Metastatic Breast Carcinoma in the Ovary (tissue), 3 donors: Measurements from ENCODE around the gene SP8.

DNA sequence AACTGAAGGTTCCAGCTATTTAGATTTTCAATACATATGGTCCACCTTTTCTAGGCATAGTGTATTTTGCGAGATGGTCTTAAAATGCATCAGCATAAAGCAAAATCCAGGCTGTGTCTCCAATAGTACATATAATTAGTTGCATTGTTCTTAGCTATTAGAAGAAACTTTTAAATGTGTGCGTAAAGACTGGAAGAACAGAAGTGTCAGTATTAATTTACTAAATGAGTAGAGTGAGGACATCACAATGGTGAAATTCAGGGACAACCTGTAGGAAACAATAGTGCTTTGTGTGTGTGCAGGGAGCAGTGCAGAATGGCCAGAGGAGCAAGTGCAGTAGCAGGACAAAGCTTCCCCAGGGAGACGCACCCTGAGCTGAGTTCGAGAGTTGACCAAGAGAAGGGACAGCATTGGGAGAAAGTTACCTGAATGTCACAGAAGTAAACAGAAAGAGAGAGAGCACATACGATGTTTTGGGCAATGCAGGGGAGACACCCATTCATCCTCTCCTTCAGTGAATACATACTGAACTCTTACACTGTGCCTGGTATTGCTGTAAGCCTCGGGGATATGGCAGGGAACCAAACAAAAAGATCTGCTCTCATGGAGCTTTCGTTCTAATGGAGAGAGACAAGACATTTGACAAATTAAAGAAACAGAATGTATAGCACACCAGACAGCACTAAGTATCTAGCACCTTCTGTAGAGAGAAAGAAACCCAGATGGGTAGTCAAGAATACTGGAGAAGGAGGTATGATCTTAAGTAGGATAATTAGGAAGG, 13.8 kb downstream of the ITGB8 start:
- PRO-cap, 3 experiments = no peak in any of the 3 experiments

GRCh38 chr7:20438420-20439064, 107.8 kb downstream of the ITGB8 start:
- PRO-cap, 3 experiments = no peak in any of the 3 experiments

- PRO-cap, 3 experiments = no peak in any of the 3 experiments
Measured at GRCh38 chr7:20784655-20785298, 1.9 kb downstream of the SP8 start.

- PRO-cap, 3 experiments = no peak in any of the 3 experiments
Measured at GRCh38 chr7:20786435-20787353, at the start of gene SP8. Gene SP8, minus strand, starts transcription at chr7:20786886.

DNA sequence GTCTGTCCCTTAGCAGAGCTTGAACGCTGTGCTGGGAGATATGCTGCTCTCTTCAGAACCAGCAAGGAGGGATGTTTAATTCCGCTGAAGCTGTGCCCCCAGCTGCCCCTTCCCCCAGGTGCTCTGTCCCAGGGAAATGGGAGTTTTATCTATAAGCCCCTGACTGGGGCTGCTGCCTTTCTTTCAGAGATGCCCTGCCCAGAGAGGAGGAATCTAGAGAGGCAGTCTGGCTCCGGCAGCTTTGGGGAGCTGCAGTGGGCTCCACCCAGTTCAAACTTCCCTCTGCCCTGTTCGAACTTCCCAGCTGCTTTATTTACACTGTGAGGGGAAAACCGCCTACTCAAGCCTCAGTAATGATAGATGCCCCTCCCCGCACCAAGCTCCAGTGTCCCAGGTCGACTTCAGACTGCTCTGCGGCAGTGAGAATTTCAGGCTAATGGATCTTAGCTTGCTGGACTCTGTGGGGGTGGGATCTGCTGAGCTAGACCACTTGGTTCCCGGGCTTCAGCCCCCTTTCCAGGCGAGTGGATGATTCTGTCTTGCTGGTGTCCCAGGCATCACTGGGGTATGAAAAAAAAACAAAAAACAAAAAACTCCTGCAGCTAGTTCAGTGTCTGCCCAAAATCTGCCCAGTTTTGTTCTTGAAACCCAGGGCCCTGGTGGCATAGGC, 83.0 kb upstream of the SP4 start:
- PRO-cap, 3 experiments = no peak in any of the 3 experiments

- PRO-cap, 3 experiments = no peak in any of the 3 experiments
Measured at GRCh38 chr7:21352899-21353376, 74.9 kb upstream of the SP4 start.

DNA sequence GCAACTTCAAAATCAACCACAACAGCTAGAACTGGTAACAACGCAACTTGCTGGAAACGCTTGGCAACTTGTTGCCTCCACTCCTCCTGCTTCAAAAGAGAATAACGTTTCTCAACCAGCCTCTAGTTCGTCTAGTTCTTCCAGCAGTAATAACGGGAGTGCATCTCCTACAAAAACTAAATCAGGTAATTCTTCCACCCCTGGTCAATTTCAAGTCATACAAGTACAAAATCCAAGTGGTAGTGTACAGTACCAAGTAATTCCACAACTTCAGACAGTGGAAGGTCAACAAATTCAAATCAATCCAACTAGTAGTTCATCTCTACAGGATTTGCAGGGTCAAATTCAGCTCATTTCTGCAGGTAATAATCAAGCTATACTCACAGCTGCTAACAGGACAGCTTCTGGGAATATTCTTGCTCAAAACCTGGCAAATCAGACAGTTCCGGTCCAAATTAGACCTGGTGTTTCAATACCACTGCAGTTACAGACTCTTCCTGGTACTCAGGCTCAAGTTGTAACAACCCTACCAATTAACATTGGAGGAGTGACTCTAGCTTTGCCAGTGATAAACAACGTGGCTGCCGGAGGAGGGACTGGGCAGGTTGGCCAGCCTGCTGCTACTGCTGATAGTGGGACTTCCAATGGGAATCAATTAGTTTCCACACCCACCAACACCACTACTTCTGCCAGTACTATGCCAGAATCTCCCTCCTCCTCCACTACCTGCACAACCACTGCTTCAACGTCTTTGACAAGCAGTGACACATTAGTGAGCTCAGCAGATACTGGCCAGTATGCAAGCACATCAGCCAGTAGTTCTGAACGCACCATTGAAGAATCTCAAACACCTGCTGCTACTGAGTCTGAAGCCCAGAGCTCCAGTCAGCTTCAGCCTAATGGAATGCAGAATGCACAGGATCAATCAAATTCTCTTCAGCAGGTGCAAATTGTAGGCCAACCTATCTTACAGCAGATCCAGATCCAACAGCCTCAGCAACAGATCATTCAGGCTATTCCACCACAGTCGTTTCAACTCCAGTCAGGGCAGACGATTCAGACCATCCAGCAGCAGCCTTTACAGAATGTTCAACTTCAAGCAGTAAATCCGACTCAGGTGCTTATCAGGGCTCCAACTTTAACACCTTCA, 1.9 kb downstream of the SP4 start:
- PRO-cap, 3 experiments = no peak in any of the 3 experiments

GRCh38 chr7:21617294-21617444, 74.3 kb downstream of the DNAH11 start:
- PRO-cap, 3 experiments = no peak in any of the 3 experiments

GRCh38 chr7:21850865-21851383, 94.8 kb downstream of the CDCA7L start:
- PRO-cap, 3 experiments = no peak in any of the 3 experiments

- PRO-cap, 3 experiments = peak in 3 of 3 experiments; most common plus-strand start chr7:21944822 (in 3); most common minus-strand start chr7:21944748 (in 2)
Measured at GRCh38 chr7:21944485-21945027, 1.1 kb downstream of the CDCA7L start.

- PRO-cap, 3 experiments = no peak in any of the 3 experiments
Measured at GRCh38 chr7:21972087-21972483, 26.4 kb upstream of the CDCA7L start.

DNA sequence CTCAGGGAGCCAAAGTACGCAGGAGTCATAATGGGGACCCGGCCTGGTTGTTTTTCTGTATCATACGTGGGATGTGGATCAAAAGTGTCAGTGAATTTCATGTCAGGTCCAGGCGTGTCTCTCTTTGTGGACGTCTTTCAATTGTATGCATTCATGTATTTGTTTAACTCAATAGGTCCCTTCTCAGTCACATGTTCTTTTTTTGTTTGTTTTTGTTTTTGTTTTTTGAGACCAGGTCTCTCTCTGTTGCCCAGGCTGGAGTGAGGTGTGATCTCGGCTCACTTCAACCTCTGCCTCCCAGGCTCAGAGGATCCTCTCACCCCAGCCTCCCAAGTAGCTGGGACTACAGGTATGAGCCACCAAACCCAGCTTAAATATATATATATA, 158.7 kb upstream of the CDCA7L start:
- PRO-cap, 3 experiments = no peak in any of the 3 experiments

GRCh38 chr7:22153241-22153976, 203.5 kb downstream of the RAPGEF5 start:
- PRO-cap, 3 experiments = no peak in any of the 3 experiments

- PRO-cap, 3 experiments = peak in 1 of 3 experiments; most common plus-strand start chr7:22356305 (in 1); most common minus-strand start chr7:22356117 (in 1)
Measured at GRCh38 chr7:22355899-22356762, 823 bp downstream of the RAPGEF5 start.

DNA sequence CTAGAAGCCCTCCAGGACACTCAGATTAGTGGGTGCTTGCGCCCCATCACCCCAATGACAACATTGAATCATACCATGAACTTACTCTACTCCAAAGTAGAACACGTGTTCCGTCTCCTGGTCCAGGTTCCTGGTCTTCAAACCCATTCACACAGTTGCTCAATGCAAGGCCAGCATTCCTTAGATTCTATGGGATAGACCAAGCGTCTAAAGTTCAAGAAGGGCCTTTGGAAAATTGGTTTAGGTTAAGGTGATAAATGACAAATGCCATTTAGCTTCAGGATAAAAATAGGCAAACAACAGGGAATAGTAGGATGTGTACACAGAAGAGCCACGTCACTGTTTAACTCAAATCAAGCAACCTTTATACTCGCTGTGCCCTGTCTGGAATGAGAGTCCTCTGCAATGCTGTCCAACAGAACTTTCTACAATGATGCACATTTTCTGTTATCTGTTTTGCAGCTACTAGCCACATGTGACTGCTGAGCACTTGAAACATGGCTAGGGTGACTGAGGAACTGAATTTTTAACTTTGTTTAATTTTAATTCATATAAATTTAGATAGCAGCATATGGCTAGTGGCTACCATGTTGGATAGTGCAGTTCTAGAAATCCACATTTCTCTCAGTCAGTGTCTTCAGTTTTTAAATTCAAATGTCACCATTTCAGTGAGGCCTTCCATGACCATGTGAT, 2.4 kb upstream of the RAPGEF5 start:
- PRO-cap, 3 experiments = no peak in any of the 3 experiments

DNA sequence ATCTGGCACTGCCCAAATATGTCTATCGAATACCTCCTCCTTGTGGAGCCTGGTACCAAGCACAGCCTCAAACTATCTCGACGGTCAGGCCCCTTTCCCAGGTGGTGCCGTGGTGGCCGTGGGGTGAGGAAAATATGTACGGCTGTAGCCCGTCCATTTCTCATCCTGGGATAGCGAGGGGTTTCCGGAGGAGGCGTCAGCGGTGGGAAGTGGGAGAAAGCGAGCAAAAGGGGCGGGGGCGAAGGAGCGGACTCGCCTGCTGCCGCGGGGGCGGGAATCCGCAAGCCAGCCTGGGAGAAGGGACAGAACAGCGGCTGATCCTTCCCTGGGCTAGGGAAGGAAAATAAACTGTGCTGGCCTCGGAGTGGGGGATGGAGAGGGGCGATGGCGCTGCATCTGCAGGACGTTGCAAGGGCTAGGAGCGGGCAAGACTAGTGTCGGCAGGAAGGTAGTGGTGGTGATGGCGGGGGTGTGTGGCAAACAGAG, 49.7 kb upstream of the STEAP1B start:
- PRO-cap, 3 experiments = no peak in any of the 3 experiments

DNA sequence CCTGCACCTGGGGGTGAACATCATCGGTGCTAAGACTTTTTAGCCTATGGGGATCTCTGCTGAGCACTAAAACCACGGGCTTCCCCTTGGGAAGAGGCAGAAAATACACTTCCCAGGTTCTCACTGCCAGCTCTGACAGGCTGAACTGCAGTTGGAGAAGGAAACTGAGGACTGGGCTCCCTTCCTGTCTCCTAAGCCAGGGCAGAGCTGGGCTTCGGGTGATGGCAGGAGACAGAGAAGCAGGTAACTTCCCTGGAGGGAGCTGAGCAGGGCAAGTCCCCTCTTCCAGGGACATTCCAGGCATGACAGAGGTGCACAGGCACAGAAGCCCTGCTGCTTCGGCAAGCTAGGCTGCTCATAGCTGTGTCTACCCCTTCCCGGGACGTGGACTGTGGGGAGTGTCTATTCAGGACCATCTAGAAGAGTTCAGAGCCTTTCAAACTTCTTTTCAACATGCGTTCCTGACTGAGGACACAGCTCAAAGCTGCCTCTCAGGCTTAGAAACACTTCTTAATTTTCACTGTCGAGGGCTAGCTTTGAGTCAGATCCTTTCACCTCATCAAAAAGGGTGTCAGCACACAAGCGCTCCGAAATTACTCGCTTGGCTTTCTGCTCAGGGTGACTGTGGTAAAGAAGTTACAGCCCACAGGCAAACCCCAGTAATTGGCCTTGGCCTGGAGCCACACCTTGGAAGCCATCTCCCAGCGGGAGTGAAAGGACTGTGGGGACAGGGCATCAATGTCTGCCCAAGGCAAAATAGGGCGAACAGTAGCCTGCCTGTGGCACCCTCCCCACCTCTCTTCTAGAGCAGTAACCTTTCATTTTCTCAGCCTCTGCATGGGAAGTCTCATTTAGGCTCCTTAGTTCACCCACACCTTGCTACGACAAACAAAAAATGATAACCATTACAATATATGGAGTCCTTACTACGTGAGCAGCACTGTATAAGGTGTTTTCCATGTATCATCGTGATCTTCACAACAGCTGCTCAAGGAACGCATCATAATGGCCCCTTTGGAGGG, 63.8 kb upstream of the STEAP1B start:
- PRO-cap, 3 experiments = no peak in any of the 3 experiments

- PRO-cap, 3 experiments = no peak in any of the 3 experiments
Measured at GRCh38 chr7:22564608-22565171, 64.7 kb upstream of the STEAP1B start.

- PRO-cap, 3 experiments = no peak in any of the 3 experiments
Measured at GRCh38 chr7:22661259-22662564, 65.3 kb upstream of the IL6 start.

- PRO-cap, 3 experiments = no peak in any of the 3 experiments
Measured at GRCh38 chr7:22728112-22728340, 1.0 kb downstream of the IL6 start.